Zone of skin (tissue), 1 donor: ENCODE measurements around a stretch of chr1.

DNA sequence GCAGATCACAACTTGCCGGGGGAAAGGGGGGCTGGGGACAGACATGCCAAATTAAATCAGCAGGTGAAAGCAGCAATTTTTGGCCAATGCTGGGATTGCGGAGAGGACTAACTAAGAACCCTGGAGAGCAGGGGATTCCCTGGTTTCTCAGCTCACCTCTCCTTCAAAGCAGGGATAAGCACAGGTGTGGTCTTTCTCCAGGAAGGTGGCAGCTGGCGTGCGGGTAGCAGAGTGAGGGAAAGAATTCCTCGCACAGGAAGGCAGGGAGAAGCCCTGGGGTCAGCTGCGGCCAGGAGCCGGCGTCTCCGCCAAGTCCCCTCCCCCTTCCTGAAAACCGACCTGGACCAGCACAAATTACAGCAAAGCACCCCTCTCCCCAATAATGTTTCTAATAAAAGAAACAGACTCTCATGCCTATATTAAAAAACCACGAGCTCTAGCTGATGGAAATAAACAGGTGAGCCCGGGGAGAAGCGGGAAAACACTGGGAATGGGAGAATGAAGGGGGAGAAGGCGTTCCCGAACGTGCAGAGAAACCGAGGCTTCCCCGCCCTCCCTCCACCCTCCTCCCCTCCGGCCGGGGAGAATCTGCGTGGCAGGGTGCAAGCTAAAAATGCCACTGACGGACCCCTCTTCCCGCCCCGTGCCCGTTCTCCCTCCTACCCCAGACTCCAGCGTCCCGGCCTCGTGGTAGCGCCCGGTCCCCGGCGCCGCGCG, 81.9 kb upstream of the AK4 start:
- RRBS, result 3% methylated on average over 9 of the region's 35 CpGs

DNA sequence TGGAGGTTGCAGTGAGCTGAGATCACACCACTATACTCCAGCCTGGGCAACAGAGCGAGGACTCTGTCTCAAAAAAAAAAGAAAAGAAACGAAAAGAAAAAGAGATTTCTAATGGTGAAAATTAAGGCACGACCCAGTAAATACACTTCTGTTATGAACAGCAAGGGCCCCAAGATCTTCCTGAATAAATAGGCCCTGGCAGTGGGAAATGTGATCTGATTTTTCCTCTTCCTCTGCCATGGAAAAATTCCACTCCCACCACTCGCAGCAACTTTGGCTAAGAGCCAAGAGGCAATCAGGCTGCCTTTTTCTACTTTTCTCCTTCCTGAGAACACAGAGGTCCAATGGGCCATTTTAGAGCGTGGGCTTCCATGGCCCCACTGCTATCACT, 33.8 kb upstream of the AK4 start:
- RRBS, result no CpG with 5 or more reads among the region's 5 CpGs

DNA sequence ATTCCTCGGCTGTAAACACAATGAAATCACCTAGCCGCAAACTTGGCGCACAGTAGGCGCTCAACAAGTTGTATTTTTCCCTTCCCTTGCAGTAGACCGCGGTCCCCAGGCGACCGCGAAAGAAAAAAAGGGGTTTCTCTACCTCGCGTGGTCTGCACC, 862 bp upstream of the AK4 start:
- RRBS, result no CpG with 5 or more reads among the region's 11 CpGs

- RRBS, result no CpG with 5 or more reads among the region's 17 CpGs
Measured at GRCh38 chr1:65264373-65265077, 44.8 kb upstream of the DNAJC6 start.

DNA sequence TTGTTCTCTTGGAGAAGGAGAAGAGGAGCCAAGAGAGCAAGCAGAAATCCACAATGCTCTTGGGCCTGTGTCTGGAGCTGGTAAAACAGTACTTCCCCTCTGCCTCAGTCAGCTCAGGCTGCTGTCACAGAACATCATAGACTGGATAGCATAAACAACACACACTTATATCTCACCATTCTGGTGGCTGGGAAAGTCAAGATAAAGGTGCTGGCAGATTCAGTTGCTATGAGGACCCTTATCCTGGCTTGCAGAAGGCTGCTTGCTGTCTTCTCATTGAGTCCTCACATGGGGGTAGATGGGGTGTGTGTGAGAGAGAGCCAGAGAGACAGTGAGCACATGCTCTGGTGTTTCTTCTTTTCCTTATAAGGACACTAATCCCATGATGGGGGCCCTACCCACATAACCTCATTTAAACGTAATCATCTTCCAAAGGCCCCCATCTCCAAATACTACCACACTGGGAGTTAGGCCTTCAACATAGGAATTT, 16.3 kb upstream of the DNAJC6 start:
- RRBS, result no CpG with 5 or more reads among the region's 1 CpG

- RRBS, result no CpG with 5 or more reads among the region's 2 CpGs
Measured at GRCh38 chr1:65415760-65416307, 4.6 kb upstream of the LEPR start.

- RRBS, result no CpG with 5 or more reads among the region's 4 CpGs
Measured at GRCh38 chr1:65418804-65419569, 1.5 kb upstream of the LEPR start.

DNA sequence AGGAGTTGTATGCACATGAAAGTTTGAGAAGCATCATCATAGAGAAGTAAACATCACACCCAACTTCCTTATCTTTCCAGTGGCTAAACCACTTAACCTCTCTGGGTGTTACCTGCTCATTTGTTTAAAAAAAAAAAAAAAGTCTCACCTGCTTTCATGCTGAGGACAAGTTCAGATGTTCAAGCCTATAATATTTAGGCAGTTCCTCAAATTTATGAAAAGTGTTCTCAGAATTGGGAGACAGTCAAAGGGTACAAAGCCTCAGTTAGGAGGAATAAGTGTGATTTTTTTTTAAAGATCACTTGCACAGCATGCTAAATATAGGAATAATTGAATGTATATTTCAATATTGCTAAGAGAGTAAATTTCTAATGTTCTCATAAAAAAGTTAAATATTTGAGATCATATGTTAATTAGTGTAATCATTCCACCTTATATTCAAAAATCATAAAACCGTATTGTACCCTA, 12.0 kb downstream of the LEPR start:
- RRBS, result no CpG with 5 or more reads among the region's 1 CpG

- RRBS, result no CpG with 5 or more reads among the region's 4 CpGs
Measured at GRCh38 chr1:65791336-65791815, 1.3 kb upstream of the PDE4B start.

DNA sequence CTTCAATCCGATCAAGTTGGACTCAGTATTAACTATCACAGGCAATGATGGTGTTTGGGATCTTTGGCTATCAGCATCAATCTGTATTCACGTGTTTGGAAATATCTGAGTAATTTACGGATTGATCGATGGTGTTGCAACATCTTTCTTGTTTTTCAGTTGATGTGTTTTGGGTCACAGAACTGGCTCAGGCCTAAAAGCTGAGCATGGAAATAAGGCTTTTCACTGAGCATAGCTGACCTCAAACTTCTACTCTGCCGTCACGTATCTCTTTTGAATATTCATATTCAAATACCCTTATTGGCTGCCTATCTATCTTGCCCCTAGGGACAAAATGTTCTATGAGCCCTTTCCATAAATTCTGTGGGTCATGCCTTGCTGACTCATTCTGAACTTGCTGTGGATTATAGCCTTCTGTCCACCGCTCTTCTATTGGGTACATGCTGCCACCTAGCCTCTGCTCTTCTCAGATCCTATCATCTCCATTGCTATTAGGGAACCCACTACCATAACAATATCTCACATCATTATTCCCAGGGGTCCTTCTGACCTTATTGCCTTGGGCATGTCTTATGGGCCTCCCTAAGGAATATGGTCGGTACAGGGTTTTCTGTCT, 156.1 kb downstream of the PDE4B start:
- RRBS, result no CpG with 5 or more reads among the region's 8 CpGs

- RRBS, result no CpG with 5 or more reads among the region's 6 CpGs
Measured at GRCh38 chr1:66169315-66169983, 364.5 kb upstream of the SGIP1 start.

- RRBS, result no CpG with 5 or more reads among the region's 5 CpGs
Measured at GRCh38 chr1:66309237-66309689, 224.7 kb upstream of the SGIP1 start.

- RRBS, result no CpG with 5 or more reads among the region's 3 CpGs
Measured at GRCh38 chr1:66339918-66340490, 193.9 kb upstream of the SGIP1 start.

DNA sequence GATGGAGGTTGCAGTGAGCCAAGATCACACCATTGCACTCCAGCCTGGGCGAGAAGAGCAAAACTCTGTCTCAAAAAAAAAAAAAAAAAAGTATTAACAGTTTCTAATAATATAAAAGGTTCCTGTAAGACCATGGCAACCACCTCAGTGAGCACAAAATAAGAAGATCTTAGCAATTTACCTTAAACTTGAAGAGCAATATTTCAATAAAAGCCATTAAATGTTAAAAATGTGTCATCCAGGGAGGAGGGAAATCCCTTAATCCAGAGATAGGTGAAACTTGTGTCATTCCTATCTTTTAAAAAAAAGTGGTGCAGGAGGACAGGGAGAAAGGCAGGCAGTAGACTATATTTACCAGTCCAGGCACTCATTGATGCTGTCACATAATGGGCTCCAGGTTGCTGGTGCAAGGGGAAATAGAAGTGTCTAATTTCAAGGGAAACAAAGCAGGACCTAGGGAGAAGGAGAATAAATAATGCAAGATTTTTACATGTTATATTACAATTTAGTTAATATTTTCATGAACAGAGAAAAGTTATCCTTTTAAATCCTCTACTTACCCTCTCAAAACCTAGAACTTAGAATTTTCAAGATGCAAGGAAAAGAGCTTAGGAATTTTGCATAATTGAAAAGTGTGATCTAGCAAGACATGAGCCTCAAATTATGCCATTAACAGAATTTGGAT, 175.2 kb upstream of the SGIP1 start:
- RRBS, result no CpG with 5 or more reads among the region's 1 CpG

GRCh38 chr1:66371279-66372051, 162.5 kb upstream of the SGIP1 start:
- RRBS, result no CpG with 5 or more reads among the region's 7 CpGs

DNA sequence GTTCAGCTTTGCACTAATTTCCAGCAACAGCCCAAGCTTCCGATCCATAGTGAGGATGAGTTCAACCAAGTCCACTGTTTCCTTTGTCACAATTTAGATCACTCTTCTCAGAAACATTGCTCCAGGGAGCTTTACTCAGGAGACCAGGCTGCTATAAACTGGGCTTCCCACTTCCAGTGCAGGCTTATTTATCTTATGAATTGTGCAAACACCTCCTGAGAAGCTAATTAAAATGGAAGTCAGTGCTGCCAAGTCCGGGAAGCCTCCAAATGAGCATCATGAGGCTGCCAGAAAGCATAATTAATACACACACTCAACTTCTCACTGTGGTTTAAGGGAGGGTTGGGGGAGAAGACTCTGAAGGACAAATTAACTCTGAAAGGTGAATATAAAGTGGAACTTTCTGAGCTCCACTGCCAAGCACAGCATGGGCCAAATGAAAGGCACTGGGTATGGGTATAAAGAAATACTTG, 145.0 kb upstream of the SGIP1 start:
- RRBS, result no CpG with 5 or more reads among the region's 2 CpGs

DNA sequence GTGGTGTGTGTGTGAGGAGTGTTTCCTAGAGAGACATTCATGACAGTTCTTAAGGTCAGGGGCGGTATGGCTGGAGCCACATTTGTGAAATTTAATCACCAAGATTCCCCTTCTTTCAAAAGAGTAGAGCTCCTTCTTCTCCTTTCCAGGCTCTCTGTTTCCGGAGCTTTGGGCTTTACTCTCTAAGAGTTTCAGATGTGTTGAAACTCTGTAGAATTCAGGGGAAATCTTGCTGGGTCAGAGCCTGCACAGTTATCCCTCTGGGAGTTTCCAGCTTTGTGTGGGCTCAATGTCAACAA, 138.3 kb upstream of the SGIP1 start:
- RRBS, result no CpG with 5 or more reads among the region's 2 CpGs

- RRBS, result no CpG with 5 or more reads among the region's 22 CpGs
Measured at GRCh38 chr1:67430984-67431379, 780 bp upstream of the SERBP1 start.

DNA sequence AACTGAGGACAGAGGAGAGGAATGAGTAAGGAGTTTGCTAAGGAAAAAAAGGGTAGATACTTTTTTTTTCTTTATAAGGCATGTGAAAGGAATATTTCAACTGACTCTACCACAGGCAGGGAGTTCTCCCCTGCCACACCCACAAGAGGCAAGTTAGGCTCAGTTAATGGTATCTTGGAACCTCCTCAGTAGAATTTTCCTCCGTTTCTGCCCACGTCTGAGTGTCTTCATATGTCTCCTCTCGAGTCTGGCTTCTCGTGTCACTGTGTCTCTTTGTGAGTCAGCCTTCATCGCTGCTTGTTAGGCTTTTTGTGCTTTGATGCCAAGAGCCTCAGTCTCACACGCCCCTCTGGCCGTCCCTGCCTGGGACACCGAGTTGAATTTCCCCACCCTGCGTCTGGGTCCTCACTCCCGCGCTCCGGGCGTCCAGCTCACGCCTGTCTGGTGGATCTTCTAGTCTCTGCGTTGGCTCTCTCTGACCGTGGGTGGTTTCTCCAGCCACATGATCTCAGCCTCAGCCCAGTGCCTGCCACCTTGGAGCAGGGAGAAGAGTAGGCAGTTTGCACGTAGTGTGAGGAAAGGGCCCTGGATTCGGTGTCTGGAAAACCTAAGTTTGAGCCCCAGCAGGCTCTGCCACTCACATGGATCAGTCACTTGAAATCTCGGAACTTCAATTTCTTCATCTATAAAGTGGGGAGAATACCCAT, 125.7 kb upstream of the GADD45A start:
- RRBS, result no CpG with 5 or more reads among the region's 19 CpGs

DNA sequence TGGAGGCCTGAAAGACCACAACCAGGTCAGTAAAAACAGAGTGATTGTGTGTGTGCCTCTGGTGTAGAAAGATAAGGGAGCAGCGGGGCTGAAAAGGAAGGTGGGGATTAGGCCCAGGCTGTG, 3.6 kb downstream of the GADD45A start:
- RRBS, result no CpG with 5 or more reads among the region's 1 CpG